GM12891 (cell line): Measurements from ENCODE around the gene S1PR3.

DNA sequence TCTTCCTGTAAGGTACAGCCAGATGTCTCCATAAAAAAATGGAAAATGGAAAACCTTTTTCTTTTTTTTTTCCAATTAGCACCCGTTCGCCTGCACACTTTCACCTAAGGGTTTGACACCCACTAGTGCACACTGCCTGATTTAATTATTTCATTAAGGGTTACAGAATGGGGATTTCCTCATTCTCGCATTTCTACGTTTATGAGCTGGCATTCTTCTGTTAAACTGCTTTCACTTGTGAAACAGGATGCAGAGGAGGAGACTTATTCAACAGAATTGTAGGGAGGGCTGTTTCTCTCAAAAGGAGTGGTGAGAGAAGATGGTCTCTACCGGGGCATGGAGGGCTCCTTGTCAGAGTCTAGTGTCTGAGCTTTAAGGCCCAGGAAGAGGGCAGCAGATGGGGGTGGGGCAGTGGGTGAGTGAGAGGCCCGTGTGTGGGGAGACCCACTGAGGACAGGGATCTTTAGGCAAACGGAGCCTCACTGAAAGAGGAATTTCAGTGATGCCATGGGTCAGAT lies 2.1 kb upstream of the S1PR3 start:
- RRBS: no CpG with 5 or more reads among the region's 7 CpGs

GRCh38 chr9:88991039-88992077 lies at the start of gene S1PR3:
Gene S1PR3 (plus strand): TSS chr9:88991468.
- RRBS: 11% methylated on average over 41 of the region's 96 CpGs

DNA sequence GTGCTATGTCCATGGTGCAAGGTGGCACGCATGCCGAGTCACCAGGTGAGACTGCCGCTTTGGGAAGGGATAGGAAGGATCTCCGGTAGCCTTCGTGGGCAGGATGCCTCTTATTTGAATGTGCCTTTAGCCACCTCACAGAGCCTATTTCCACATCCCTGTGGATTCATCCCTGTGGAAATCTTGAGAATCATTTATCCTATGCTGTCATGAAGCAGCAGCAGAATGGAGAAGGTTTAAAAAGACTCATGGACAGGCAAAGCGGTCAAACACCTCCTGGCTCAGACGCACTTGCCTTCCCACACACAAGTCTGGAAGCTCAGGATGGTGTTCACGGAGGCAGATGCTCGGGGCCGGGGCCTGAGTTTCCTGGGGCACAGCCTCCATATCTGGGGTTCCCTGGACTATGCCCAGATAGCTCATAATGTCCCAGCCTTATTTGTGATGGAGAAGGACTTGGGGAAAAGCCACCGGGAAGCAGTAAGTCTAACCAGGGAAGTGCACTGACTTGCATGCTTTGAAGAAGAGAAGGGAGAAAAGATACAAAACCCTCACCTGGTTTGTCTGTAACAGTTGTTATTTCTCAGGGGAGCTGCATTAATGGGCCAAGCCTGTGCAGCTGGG lies 3.1 kb downstream of the S1PR3 start:
- RRBS: no CpG with 5 or more reads among the region's 11 CpGs

DNA sequence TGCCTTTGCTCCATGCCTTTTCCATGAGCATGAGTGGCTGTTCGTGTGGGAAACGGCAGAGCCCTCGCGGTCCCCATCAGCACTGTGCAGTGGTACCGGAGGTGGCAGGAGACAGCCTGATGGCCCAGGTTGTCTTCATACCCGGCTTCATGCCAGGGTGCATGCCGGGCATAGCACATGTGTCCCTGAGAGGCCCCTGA lies 6.5 kb downstream of the S1PR3 start:
- RRBS: no CpG with 5 or more reads among the region's 7 CpGs

DNA sequence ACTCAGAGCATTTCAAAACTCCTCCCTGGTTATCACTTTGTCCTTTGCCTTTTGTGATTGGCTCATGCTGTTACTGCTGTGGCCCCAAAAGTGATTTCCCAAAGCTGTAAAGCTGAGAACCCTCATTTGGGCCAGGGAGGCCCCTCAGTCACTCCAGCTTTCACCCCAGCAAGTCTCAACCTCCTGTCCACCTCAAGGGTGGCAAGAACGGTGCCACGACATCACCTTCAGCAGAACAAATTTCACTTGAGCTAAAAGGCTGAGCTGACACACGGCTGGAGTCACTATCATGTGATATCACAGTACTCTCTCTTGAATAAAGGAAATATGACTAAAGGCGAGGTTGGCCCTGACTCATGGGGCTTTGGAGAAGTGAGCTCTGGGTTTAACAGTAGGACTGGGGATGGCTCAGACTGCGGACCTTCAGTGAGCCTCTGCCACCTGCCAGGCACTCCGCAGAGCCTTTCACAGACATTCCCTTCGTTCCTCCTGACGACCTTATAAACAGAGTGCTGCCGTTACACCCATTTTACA lies 25.1 kb downstream of the SHC3 start:
- RRBS: no CpG with 5 or more reads among the region's 9 CpGs

DNA sequence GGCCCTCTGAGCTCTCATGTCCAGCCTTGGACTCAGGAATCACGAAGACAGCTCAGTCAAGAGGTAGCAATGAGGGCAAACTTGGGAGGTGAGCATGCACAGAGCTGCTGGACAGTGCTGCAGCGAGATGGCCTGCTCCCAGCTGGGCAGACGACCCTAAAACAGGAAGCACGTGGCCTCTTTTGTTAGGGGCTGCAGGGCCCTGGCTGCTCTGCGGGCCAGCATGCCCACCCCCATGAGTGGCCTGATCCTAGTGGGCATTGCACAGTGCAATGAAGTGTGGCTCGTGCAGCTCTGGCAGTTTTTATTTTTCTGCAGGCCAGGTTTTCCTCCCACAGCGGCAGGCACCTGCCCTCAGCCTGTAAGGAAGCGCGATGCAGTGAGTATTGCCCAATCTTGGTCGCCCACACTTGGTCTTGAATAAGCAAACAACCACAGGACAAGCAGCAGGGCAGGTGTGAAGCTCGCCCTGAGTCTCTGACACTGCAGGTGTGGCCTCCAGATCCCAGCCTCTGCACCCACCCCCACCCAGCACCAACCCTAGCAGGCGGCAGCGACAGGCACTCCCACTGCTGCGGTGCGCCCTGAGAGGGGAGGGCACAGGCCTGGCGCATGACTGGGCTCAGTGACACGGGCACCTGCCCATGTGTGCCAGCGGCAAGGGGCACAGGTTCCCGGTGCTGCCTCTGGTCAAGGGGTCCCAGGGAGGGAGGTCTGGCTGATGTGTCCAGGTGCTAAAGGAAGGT lies 60.8 kb downstream of the SEMA4D start:
- RRBS: no CpG with 5 or more reads among the region's 19 CpGs

- RRBS: no CpG with 5 or more reads among the region's 16 CpGs
Measured at GRCh38 chr9:89448129-89448916, 49.6 kb downstream of the SEMA4D start.

- RRBS: under 1% methylated on average over 12 of the region's 68 CpGs
Measured at GRCh38 chr9:89603615-89604590, 909 bp upstream of the GADD45G start.

DNA sequence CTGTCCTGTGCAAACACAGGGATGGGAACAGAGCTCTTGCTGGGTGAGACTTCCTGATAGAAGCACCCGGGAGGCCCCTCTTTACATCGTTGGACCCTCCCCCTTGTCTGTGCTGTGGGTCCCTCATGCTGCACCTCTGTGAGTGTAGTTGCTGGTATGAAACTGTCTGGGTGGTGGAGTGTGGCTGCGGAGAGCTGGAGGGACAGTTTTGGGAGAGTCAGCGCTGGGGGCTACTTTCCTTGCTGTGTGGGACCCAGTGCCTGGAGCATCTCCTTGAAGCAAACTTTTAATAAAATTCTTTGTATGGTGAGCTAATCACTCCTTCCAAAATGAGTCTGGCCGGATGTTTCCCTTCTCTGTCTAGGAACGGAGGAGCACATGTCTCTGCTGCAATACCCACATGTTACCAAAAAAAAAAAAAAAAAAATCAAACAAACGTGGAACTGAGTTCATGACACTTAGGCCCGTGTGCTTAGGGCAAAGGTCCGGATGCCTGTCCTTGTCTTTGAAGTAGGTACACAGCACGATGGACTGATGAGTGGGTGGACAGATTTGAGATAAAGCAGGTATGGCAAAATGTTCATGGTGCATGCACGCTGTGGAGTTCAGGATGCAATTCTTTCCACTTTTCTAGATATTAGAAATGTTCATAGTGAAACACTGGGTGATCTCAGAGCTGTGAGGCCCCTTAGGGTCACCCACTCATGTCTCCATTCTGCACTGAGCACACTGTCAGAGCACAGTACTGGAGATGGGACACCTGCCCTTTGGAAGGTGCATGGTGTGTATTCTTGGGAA lies 43.4 kb downstream of the GADD45G start:
- RRBS: no CpG with 5 or more reads among the region's 11 CpGs

DNA sequence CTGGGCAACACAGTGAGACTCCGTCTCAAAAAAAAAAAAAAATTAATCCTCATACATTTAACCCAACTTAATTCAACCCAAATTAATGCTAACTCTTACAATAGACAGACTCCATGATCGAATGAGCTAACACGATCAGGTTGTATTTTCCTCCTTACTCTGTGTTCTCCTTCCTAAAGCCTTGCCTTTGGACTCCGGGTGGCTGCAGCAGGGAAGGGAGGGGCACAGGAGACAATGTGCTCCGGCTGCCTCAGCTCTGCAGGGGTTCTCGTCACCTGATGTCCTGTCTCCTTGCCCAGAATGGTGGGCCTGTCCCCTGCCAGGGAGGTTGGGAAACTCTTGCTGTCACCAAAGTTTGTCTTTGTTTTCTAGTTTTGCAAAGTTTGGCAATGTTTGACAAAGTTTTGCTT lies 49.1 kb downstream of the GADD45G start:
- RRBS: no CpG with 5 or more reads among the region's 6 CpGs

DNA sequence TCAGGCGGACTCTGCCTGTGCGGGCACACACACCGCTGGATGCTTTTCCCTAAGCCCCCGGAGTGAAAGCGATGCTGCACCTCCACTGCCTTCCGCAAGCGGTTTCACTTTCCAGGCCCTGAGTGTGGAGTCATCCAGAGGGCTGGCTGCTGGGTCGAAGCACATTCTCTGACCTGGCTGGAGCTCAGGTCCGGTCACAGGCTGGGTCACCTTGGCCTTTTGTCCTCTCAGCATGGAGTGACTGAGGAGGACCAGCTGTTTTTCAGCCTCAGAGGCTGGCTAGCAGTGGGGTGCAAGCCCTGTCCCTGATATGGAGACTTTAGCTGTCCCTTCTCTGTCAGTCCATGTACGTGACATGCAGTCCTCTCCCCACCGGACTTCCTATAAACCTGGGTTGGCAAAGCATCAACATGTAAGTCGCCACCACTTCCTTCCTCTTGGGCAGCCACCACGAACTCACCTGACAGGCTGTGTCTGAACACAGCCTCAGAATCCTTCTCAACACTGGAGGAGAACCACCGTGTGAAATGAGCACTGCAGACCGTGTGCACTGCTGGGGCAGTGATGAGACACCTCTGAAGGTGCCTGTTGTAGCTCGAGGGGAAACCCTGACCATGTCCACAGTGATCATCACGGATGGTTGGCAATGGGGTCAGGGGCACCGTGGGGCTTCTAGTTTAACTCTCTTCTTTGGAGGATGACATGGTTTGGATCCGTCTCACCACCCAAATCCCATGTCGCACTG lies 51.4 kb downstream of the GADD45G start:
- RRBS: no CpG with 5 or more reads among the region's 20 CpGs

GRCh38 chr9:89674553-89675388 lies 70.0 kb downstream of the GADD45G start:
- RRBS: no CpG with 5 or more reads among the region's 13 CpGs

DNA sequence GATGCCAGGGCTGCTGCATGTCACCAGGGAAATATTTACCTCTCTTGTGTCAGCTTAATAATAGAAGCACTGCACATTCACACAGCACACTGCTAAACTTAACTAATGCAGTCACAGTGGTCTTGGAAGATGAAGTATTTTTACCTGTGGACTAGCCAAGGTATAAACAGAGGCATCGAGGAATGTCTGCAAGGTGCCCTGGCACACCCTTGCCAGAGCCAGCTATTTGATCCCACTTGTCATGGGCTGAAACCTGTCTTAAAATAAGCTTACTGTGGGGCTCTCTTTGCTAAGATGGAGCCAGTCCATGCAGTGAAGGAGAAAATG lies 281.7 kb downstream of the GADD45G start:
- RRBS: no CpG with 5 or more reads among the region's 1 CpG

- RRBS: no CpG with 5 or more reads among the region's 13 CpGs
Measured at GRCh38 chr9:89929803-89930710, 325.2 kb downstream of the GADD45G start.

- RRBS: no CpG with 5 or more reads among the region's 7 CpGs
Measured at GRCh38 chr9:90021317-90021634, 416.5 kb downstream of the GADD45G start.

- RRBS: no CpG with 5 or more reads among the region's 9 CpGs
Measured at GRCh38 chr9:90828175-90828695, 26.6 kb downstream of the SYK start.

DNA sequence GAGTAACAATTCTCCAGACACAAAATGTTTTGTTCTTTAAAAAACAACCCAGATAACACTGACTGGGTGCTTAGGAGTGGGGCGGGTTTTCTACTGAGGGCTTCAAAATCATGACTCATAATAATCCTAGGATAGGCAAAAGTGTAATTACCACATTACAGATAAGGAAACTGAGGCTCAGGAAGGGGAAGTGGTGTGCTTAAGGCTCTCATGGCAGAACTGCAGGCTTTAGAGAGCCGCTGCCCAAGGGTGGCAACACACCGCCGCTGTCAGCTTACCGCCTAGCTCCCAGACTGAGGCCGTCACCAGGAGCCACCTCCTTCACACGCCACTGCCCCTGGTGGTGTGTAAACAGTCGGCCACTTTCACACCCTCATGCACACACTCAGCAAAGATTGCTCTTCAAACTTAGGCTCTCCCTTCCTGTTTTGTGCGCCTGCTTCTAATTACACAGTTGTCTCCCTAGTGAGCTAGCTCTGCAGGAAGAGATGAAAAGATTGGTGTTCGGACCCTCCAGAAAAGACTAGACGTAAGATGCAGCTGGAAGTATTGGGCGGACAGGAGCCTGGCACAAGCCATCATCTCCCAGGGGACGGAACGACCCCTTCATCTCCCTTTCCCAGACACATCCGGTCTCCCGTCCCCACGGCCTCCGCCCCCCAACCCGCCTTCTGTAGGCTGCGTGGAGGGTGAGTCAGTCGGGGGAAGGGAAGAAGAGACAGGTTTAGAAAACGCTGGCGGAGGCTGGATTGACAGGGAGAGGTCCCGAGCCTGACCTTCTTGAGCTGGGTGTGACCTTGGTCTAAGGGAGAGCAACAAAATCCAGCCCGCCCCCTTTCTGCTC lies 162.7 kb downstream of the SYK start:
- RRBS: no CpG with 5 or more reads among the region's 25 CpGs

GRCh38 chr9:90997424-90997799 lies 195.8 kb downstream of the SYK start:
- RRBS: no CpG with 5 or more reads among the region's 6 CpGs

GRCh38 chr9:91281559-91282897 lies 79.7 kb downstream of the AUH start:
- RRBS: no CpG with 5 or more reads among the region's 12 CpGs

DNA sequence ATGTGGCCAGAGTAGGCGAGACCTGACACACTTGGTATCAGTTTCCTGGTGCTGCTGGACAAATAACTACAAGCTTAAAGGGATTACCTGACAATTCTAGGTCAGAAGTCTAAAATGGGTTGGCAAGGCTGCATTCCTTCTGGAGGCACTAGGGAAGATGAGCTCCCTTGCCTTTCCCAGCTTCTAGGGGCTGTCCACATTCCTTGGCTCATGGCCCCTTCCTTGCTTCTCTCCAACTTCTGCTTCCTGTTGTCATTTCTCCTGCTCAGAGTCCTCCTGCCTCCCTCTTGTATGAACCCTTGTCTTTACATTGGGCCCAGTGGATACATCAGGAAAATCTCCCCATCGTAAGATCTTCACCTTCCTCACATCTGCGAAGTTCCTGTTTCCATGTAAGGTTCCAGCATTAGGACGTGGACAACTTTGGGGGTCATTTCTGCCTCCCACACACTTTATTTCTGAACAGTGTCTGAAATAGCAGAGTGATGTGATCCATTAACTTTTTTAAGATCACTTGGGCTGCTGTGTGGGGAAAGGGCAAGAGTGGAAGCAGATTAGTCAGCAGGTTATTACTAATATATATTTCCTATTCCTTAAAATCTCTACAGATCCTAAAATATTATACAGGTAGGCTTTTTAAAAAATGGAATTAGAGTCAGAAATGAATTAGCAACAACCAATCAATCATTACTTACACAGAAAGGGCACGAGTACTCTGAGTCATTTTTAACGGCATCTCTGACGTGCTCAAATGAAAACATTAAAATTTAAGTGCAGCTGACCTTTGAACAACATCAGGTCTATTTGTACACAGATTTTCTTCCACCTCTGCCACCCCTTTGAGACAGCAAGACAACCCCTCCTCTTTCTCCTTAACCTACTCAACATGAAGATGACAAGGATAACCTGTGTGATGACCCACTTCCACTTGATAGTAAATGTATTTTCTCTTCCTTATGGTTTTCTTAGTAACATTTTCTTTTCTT lies 19.4 kb downstream of the AUH start:
- RRBS: no CpG with 5 or more reads among the region's 7 CpGs